Umbilical cord (tissue), 2 donors: ENCODE results near the genes WNT11, LRRC32 and ACER3.

- RAMPAGE, long total RNA: no peak
These were observed 58.0 kb downstream of the WNT11 start for GRCh38 chr11:76148209-76148732.

DNA sequence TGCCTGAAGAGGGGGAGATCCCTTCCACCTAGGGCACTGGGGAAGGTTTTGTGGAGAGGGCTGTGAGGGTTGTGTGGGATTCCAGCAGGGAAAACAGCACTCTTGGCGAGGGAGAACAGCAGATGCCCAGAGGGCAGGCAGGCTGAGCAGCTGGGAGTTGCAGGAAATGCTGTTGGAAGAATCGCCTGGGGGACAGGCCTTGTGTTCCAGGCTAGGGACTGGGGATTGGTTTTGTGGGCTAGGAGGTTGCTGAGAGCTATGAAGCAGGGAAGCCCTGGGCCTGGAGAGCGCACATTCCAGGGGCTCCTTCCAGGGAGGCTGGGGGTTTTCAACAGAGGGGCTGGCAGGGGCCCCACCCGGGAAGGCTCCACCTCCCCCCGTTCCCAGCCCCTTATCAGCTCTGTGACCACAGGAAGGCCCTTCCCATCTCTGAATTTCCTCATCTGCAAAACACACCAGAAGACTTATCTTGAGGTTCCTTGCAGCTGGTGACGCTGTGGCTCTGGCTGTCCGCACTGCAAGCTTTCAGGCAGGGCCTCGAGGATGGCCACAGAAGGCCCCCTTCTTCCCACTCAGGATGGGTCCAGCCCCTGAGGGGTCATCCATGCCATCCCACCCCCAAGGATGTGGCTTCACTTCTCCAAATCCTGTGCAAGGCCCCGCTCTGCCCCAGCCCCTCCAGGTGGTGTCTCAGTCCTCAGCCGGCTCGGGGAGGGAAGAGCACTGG is 21.7 kb downstream of the WNT11 start:
- RAMPAGE, long total RNA: no peak

DNA sequence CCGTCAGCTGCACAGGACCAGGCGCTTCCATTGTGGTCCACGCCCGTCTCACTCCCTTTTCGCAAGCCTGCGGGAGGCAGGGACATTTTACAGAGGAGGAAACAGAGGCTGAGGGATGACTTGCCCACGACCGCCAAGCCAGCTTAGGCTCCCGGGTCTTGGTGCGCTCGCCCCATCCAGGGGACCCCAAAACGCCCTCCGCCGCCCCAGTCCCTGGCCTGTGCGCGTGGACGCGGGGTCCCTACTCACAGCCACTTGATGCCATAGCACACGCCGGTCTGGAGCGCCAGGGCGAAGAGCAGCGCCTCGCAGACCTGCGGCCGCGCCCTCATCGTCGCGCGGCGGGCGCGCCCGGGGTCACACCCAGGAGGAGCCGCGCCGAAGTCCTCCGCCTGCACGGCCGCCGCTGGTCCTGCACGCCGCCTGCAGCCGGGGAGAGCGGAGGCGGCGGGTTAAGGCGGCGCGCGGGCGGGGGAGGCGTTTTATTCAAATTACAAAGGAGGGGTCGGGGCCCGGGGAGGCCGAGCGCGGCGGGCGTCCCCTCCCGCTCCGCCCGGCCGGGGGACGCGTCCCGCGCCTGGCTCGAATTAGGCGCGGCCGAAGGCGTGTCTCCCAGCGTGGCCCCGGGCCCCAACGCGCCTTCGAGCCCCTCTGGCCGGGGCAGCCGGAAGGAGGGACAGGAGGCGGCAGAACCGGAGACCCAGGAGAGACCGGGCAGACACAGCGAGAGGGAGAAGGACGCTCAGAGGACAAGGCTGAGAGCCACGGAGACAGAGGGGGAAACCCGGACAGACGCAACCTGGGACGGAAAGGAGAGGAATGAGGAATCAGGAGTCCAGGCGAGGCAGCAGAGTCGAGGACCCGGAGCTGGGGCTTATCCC is at the start of gene WNT11:
TSS of gene WNT11 (minus strand) at position 427 of the 881 bp plus-strand sequence.
- RAMPAGE, long total RNA: no peak

- RAMPAGE, long total RNA: no peak
These were observed 19.0 kb upstream of the WNT11 start for GRCh38 chr11:76225059-76225853.

- RAMPAGE, long total RNA: no peak
These were observed 41.7 kb downstream of the THAP12 start for GRCh38 chr11:76339199-76339754.

- RAMPAGE, long total RNA: no peak
These were observed 10.5 kb downstream of the EMSY start for GRCh38 chr11:76455191-76455841.

- RAMPAGE, long total RNA: no peak
These were observed 37.6 kb downstream of the EMSY start for GRCh38 chr11:76482329-76482892.

GRCh38 chr11:76629445-76629969 is 41.0 kb downstream of the LRRC32 start:
- RAMPAGE, long total RNA: no peak

DNA sequence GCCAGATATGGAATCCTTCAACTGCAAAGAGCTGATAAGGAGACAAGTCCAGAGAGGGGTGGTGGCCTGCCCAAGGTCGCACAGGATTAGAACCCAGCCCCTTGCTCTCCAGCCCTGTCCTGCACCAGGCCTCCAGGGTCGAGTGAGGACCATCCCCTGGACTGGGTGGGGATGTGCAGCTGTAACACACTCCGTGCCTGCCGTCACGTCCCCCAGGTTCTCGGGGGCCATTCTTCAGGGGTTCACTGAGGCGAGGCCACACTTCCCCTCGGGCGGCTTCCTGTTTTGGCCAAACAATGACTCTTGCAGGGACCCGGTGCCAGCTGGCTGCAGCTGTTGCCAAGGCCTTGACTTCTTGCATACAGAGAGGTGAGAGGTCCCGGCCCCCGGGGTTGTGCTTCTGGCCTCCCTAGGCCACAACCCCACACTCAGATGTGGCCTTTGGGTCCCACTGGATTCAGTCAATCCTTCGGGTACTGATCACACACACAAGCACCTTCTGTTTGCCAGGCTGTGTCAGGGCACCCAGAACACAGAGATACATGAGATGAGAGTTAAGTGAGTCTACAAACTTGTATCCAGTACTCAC is 33.0 kb downstream of the LRRC32 start:
- RAMPAGE, long total RNA: no peak

DNA sequence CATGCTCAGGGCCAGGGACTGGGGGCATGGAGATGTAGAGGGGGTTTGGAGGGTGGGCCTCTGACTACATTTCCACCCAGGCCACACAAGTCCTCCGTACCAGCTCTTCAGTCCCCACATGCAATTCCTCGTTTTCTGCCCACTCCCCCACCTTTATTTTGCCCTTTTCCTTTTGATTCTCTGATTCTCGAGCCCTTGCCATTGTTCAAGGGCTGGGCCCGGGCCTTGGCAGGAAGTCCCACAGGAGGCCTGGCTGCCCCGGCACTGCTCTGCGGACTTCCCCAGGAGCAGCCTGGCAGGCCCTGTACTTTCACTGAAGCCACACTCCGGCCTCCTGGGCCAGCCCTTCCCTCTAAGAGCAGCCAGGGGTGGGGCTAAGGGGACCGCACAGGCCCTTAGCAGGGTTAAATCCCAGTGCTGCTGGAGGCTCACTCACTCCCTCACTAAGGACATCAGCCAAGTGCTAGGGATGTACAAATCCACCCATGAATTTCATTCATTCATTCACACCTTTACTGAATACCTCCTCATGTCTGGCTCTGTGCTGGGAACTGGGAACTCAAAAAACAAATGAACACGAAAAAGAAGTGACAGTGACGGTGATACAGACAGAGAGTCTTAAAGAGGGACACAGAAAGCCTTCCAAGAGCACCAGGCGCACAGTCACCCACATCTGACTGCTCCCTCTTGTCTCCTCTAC is 4.1 kb downstream of the LRRC32 start:
- RAMPAGE, long total RNA: no peak

DNA sequence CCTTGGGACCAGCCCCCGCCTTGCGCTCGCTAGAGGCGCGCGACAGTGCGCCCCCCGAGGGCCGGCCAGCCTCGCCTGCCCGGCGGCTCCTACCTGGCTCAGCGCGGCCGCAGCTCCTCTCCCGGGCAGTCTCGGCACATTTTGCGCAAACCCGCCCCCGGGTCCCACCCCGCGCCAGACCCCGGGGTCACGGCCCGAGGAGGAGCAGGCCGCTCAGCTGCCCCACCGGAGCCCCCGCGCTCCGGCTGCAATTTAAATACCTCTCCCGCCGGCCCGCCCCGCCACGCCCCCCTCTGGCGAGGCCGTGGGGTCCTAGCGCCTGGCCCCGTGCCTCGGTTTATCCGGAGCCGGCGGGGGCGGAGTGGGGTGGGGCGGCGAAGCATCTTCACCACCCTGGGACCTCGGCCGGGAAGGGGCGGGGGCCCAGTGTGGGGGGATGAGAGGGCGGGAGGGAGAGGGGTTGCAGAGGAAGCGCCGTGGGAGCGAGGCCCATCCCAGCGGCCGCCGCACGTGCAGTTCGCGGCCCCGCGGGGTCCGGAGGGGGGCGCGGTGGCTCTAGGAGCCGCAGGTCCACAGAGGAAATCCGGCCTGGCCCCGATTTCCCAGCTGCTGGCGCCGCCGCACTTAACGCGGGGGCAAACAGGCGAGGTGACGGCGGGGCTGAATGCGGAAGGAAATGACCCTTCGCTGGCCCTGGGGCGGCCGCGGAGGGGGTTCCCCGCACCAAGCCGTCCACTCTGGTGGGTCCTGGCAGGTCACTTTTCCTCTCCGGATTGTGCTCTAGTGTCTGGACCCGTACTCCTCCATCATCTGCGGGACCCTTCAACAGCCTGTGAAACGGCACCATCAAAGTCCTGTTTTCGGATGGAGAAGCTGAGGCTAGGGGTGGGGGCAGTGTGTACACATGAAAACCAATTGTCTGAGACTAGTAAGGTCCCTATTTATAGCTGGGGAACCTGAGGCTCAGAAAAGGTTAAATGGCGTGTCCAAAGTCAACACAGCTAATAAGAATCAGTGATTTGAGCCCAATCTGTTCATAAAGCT is at the start of gene LRRC32:
TSS of gene LRRC32 (minus strand) at position 227 of the 1,044 bp plus-strand sequence.
- RAMPAGE, long total RNA: no peak

- RAMPAGE, long total RNA: no peak
These were observed 7.7 kb upstream of the LRRC32 start for GRCh38 chr11:76678147-76678785.

DNA sequence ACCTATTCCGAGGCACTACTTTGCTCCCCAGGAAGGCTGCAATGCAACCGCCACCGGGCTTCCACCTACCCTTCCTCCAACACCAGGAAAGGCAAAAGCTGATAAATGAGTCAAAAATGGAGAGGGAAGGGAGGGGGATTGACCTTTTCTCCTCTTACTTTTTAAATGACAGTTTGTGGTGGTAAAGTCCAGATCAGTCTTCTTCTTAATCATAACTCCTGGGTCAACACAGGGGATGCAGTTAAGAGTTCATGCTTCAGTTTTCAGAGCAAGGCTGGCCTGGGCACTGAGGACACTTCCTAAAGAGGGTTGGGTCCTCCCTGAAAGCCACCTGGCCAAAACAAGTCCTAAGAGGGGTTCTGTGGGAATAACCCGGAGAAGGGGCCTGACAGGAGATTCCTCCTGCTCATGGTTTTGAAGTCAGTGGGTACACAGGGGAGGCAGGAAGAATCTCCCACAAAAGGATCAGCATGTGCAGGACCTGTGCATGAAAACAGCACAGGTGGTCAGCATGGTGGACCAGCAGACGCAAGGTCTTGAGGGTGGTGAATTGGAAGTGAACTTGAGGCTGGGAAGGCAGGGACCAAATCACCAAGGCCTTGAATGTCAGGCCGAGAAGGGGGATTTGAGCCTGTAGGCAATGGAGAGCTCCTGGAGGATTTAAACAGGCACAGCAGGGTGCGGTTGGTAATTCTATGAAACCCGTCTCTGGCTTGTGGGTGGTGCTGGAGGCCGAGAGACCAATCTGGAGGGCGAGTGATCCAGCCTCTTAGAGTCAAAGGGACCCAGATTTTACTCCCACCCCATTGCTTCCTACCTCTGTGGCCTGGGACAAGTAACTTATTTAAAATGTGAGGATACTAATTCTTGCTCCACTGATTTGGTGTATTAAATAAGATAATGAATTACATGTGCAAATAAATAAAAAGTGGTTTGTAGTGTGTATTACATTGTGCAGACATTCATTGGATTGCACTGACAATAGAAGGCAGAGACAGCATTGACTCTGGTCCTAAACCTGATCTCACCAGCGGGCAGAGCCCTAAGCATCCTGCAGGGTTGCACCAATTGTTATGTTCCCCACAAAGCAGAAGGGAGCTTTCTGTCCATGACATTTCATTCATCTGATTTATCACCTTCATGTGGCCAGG is 2.3 kb downstream of the TSKU start:
- RAMPAGE, long total RNA: no peak

- RAMPAGE, long total RNA: no peak
These were observed at the start of gene ACER3 for GRCh38 chr11:76860288-76861649. TSS of gene ACER3 (plus strand) at chr11:76860918.

GRCh38 chr11:76938407-76939053 is 77.8 kb downstream of the ACER3 start:
- RAMPAGE, long total RNA: no peak

DNA sequence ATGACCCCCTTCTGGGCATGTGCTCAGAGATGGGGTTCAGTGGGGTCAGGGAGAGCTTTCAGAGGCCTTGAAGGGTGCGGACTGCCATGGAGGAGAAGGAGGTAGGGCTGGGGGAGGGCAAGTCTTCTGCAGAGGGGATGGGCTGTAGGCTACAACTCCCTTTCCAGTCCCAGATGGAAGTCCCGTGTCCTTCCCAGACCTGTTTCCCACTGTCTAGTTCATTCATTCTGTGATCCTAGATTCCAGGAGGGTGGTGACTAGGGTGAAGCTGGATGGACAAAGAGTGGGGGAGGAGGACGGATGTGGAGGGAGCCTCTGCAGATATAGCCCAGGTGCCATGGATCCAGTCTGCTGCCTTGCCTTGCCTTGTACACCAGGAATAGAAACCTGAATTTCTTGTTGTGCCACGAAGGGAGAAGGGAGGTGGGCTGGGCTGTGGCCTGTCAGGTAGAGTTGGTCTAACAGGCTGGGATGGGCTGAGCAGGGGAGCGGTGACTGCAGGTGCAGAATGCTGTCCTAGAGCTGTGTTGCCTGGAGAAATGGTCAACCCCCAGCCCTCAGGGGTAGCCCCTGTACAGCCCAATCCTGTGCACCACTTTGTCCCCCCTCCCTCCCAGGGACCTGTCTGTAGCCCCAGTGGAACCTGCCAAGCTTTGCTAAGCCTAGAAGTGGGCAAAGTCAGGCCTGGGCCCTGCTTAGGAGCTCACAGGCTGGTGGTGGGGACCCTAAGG is 14.1 kb upstream of the OMP start:
- RAMPAGE, long total RNA: no peak

- RAMPAGE, long total RNA: no peak
These were observed 7.1 kb downstream of the OMP start for GRCh38 chr11:77109528-77110413.

DNA sequence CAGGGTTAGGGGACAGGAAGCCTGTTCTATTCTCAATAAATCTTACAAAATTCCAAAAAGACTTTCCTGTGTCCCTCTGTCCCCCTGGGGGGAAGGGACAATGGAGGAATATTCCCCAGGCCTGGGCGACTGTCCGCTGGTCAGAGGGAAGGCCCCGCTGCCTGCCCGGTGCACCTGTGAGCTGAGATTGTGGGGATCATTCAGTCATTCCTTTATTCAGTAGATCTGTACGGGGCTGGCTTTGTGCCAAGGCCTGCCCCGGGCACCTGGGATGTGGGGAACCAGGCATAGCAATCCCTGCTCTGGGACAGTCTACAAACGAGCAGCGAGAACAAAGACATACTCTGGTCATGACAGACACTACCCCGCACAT is 2.0 kb upstream of the MYO7A start:
- RAMPAGE, long total RNA: no peak

DNA sequence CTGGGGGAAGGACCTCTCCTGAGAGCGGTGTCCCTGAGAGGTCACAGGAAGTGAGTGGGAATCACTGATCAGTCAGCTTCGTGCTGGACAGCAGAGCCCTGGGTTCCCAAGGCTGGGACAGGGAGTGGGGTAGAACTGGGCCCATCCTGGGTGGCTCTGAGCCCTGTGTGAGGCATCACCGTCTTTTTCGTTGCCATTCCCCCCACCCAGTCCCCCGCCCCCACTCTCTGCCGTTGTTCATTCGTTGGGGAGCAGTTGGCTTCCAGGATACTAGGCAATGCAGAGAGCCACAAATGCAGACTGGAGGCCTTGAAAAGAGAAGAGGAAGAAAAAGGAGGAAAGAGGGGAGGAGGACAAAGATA is 9.1 kb downstream of the MYO7A start:
- RAMPAGE, long total RNA: no peak

- RAMPAGE, long total RNA: no peak
These were observed 47.0 kb downstream of the MYO7A start for GRCh38 chr11:77174920-77175539.